H4 (cell line): ENCODE measurements around the genes RPN2 and RPRD1B.

- RAMPAGE, long total RNA: no peak
These were observed 31.3 kb upstream of the SLA2 start for GRCh38 chr20:36677093-36677923.

DNA sequence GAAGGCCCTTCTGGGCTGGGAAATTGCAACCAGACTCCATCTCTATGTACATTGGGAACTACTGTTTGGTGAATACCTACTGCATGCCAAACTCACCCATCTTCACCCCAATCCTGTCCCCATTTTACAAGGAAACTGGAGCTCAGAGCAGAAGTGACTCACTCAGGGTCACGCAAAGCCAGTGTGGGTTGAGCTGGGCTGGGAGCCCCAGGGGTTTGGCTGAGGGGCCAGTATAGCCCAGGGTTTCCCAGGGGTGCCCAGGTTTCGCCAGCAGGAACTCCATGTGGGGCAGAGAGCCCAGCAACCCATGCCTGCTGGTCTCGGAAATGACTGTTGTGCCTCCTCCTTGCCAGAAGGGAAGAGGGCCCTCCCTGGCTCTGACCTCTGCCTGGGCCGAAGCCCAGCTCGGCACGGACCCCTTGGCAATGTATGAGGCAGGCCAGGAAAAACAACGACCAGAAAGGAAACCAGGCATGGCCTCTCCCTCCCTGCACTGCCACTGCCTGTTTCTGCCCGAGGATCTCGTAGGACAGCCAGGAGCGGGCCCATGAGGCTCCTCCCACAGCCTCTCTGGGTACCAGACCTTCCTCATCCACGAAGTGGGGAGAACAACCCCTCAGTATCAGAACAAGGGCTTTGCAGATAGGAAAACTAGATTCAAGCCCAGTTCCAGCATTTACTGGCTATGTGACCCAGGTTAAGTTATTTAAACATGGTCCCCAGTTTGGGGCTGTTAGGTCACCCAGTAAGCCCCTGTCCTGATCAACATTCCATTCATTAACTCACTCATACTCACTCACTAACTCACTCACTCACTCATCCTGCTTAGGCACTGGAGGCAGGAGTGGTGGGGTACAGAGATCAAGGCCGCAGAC, 32.0 kb downstream of the SOGA1 start:
- RAMPAGE, long total RNA: no peak

DNA sequence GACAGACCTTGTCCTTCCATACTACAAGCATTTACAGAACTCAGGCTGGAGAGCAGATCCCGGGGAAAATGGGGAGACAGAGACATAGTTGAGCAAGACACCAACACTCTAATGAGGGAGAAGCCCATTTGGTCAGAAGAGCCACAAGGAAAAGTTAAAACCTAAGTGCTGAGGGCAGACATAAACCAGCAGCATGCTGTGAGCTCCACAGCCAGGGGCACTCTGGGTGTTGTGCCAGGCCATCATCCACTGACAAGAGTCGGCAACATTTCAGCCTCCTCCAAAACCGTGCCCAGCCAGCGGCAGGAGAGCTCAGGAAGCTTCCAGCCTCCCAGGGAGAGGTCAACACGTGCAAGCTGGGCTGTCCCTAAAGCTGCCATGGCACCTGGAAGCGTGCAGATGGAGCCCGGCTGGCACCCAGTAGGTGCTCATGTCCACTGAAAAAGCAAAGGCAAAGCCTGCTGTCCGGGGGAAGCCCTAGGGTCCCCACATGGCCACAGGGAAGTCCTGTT, 1.9 kb downstream of the SOGA1 start:
- RAMPAGE, long total RNA: no peak

- RAMPAGE, long total RNA: start-site peak on the plus strand at chr20:37179325-37179351, 559 reads
These were observed at the start of gene RPN2 for GRCh38 chr20:37179189-37179926. Gene RPN2, plus strand, starts transcription at chr20:37179330.

DNA sequence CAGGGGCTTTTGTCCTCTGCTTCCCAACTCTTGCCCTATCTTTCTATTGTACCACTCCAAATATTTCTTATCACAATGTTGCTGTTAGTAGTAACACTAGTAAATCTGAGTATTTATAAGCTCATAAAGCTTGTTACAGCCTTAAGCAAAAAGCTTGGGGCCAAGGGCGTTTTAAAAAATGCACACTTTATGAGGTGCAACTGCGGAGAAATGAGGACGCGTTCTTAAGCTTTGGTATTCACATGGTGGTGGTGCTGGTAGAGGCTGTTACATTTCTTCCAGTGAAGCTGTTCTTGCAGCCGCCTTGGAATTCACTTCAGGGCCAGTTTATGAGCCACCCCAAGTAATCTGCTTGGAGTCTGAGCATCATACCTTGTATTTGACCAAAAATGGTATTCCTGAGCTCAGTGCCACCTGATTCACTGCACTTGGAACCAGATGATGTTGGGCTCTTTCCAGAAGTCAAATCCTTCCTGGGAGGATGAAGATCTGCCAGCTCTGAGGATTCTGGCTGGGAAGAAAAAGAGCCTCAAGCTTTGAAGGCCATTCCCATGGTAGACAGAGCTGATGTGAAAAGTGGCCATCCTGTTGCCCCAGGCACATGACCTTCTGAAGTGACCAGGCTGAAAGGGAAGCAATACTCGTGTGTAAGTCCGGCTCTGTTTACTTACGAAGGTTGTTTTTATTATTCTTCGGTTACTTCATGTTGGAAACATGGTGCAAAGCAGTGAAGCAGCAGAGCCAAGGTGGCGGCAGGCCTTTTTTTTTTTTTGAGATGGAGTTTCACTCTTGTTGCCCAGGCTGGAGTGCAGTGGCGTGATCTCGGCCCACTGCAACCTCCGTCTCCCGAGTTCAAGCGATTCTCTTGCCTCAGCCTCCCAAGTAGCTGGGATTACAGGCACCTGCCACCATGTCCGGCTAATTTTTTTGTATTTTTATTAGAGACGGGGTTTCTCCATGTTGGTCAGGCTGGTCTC, 7.7 kb downstream of the MANBAL start:
- RAMPAGE, long total RNA: no peak

GRCh38 chr20:37504133-37505451, 16.5 kb upstream of the NNAT start:
- RAMPAGE, long total RNA: no peak

DNA sequence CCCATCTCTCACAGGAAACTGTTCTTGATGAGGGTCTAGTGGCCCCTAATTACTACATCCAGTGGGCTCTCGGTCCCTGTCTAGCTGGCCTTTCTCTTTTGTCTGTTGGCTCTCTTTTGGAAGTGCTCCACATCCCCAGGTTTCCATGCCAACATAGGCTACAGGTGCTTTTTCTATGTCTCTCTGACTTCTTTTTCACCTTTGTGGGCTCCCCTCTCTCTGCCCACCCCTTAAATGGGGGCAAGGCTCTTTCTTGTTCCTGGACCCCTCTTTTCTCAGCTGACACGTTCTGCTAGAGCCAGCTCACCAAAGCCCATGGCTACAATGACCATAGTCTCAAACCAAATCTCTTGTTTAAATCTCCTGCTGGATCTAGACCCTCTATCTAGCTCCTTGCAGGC, 14.4 kb upstream of the NNAT start:
- RAMPAGE, long total RNA: no peak

DNA sequence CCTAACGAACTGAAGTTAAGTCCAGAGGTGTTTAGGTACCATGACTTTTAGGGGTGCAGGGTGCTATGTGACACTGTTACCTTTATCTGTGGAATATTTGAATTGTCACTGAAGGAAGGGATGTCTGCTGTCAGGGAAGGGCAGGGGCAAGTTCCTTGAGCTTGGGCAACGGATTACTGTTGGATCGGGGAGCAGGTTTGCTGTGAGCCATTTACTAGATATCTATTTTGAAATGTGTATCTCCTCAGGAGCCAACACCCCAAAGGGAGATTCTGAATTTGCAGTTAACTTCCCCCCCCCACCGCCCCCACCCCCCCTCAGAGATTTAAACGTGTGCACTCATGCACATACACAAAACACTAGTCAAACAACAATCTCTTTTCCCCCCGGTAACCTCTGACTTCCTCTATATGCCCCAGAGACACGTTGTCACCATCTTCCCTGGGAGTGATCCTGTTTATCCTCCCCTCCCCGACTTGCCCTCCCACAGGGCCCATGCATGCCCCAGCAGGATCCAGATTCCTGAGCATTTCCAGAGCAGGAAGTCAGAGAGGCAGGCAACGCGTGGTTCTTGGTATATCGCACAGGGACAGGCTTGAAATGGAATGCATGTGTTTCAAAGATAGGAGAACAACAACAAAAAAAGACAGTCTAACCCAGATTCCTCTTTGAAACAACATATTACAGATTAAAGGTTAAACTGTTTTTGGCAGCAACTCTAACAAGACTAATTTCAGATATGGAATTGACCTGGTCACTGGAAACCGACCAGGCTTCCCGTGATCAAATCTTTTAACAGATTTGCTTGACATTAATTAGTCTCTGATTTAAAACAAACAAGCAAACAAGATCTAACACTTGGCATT, 1.5 kb downstream of the BLCAP start:
- RAMPAGE, long total RNA: no peak

DNA sequence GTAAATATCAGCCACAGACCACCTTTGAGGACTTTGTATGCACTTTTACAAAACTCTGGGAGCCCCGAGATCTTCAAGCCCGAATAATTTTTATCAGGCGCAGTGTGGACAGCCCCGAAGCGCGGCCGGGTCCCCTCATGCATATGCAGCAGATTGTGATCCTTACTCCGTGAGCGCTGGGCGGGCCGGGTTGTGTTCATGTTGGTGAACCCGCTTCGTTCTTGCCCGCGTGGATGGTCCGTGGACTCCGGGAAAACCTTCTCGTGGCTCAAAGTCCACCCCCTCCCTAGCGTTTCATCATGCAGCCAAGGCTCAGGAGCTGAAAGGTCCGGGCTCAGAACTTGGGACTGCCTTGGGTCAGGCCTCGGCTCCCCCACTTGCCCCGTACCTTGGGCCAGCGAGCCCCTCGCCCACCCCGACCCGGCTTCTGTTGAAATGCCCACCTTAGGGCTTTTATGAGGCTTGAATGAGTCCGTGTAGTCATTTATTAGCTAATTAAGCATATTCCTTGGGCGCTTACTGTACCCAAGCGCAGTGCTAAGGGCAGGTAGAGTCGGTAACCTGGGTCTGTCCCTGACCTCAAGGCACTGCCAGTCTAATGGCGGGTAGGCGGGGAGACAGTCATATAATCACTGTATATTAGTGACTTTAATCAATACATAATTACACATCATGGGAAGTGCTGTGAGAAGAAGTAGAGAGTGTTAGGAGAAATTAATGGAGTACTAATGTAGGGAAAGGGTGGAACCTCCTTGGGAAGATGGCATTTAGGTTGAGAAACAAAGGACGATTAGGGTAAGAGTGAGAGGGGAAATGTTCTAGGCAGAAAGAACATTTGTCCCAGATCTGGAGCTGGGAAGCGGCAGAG, 562 bp upstream of the BLCAP start:
- RAMPAGE, long total RNA: no peak

- RAMPAGE, long total RNA: no peak
These were observed 46.3 kb downstream of the TTI1 start for GRCh38 chr20:37986824-37987528.

DNA sequence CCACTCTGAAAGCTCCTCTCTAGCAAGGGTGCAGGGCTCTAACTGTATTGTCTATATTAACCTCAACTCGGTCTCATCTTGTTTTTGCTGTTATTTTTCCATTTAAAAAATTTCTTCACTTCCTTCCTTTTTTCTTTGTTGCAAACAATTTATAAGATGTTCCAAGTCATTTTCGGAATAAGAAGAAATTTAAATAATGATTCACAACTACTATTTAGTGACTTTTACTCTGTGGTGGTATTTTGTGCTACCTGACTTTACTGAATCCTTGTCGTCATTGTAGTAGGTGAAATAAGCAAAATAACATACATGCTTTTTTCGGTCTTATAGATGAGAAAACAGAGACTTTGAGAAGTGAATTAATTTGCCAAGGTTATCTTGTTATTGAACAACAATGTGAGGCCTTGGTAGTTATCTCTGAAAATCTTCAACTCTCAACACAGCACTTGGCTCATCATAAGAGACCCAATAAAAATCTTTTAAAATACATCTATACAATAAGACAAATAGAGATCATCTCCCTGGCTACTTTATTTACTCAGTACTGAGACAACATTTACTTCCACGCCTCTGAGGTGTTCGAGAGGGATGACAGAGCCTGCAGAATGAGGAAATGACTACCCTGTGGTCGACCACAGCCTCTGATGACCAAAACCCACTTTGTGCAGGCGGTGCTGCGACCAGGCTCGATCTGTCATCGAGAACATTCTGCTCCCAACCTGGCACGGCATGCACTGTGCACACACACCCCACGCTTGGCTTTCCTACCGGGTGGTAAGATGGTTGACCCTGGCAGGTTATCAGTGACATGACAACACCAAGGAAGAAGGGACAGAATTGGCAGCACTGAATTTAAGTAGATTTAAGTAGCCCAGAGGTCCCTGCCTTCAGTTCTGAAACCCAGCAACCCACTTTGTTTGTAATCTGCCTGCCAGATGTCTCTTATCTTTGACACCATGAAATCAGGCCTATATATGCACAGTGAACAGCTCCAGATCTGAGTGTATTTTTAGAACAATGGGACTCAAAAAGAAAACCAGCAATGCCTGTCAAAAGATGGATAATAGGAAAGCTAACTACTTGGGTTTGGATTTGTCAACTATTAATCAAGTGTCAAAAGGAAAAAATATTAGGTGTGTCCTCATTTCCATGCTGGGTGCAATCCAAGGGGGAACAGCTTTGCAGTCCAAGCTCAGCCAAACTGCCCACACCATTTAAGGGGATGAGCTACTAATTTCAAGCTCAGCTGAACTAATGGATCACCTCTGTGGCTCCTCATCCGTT, 42.7 kb downstream of the TTI1 start:
- RAMPAGE, long total RNA: no peak

- RAMPAGE, long total RNA: start-site peak on the minus strand at chr20:38033418-38033436, 57 reads
These were observed at the start of gene RPRD1B for GRCh38 chr20:38033317-38034296. Gene RPRD1B, plus strand, starts transcription at chr20:38033746.

DNA sequence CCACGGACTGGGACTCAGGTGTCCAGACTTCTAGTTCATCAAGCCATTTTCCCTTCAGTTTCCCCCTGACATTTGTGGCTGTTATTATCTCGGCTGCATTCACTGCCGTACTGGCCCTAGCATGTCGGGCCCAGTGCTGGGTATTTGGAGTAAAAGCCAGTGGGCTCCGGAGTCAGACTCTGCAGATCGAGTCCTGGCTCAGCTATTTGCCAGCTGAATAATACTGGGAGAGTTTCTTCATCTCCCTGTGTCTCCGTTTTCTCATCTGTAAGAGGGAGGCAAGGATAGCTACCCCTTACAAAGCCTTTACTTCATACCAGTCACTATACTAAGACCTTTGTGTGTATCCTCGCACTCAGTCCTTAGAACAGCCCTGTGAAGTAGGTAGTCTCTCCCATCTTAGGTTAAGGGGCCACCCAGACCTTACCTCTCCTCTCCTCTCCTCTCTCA, 776 bp downstream of the RPRD1B start:
- RAMPAGE, long total RNA: no peak

- RAMPAGE, long total RNA: no peak
These were observed 14.8 kb downstream of the KIAA1755 start for GRCh38 chr20:38245630-38246215.

DNA sequence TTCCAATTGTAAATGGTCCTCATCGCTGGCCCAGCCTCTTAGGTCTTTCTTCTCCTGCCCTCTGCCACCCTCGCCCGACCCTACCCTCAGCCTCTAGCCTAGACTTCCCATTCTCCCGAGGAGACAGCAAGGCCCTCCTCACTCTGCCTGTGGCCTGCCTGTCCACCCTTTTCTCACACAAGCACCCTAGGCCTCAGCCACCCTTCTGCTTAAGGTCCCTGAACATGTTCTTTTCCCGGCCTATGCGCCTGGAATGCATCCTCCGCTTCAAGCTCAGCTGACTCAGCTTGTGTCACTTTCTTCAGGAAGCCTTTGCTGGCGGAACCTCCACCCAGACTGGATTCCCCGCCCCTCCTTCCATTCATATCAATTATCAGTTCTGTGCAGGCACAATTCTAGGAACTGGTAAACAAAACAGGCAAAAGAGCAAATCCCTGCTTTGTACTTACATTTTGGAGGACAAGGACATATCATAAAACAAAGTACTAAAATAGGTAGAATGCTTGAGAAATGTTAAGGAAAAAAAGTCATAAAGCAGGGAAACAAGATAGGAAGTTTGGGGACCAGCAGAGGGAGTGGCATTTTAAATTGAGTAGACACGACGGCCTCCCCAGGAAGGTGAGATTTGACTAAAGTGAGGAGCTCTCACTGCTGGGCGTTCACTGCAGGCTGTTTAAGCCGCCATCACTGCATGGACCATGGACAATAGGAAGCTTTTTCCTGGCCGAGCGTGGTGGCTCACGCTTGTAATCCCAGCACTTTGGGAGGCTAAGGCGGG, 19.6 kb upstream of the RALGAPB start:
- RAMPAGE, long total RNA: no peak

DNA sequence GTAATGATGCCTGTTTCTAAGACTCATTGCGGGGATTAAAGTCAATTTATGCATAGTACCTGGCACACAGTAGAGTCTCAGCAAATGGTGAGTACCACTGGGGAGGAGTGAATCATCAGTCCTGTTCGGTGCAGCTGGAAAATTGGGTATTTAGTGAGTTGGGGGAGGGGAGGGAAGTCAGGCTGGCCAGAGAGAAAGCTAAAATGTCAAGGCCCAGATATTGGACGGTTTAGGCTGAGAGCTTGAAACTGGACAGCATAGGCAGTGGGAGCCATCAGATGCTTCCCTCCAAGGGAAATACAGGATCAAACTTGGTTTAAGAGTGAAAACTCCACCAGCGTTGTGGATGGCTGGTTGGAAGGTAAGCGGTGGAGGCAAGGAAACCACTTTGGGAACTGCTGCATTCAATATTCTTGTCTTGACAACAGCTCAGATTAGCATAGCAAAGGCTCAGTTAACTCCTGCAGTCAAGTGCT, 12.8 kb downstream of the PPP1R16B start:
- RAMPAGE, long total RNA: no peak

DNA sequence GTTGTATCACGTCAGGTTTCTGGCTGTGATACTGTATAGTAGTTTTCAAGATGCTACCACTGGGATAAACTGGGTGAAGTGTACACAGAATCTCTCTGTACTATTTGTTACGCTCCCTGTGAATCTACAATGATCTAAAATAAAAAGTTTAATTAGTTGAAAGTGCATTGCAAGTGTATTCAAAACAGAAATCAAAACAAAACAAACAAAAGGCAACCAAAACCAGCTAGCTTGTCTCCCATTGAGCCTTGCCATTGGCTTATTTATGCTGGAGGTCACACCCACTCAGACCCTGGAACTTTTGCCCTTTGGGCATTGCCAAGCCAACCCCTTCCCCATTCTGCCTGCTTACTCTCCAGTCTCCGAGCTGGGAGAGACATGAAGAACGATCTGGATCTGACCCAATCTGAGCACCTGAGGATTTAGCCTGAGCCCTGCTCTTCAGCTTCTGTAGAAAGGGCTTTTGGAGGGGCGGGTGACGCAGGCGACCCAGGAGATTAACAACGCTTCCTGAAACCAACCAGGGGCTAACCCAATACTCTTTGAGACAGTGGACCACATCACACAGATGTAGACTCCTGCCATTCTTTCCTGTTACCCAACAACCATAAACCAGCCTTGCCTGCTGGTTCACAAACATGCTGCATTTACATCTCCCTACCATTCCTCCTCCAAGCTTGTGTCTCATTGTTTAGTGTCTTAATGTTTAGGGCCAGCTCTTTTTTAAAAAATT, 28.1 kb downstream of the PPP1R16B start:
- RAMPAGE, long total RNA: no peak

- RAMPAGE, long total RNA: no peak
These were observed 57.6 kb downstream of the PPP1R16B start for GRCh38 chr20:38863028-38863609.

GRCh38 chr20:38872489-38873032, 53.7 kb upstream of the FAM83D start:
- RAMPAGE, long total RNA: no peak

DNA sequence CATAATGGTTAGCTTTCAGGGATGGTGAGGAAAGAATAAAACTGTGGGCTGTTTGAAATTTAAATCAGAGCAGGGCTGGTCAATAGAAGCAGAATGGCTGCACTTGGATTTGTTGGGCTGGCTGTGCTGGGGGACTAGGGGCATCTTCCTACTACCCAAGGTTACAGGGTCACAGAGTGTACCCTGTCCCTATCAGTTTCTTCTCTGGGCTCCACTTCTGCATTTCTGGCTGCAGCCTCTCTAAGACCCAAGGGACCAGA, 376.7 kb downstream of the DHX35 start:
- RAMPAGE, long total RNA: no peak